Esophagus squamous epithelium (tissue), 4 donors: ENCODE measurements around a stretch of chr3.

- PRO-cap: unidirectional peak, minus-strand start at chr3:45920726
- RAMPAGE, long total RNA, 4 experiments: no peak in any of the 4 experiments
Observed at GRCh38 chr3:45920430-45920803, 22.8 kb upstream of the CXCR6 start.

- PRO-cap: no peak
- RAMPAGE, long total RNA, 4 experiments: no peak in any of the 4 experiments
Observed at GRCh38 chr3:46090053-46090735, 62.9 kb upstream of the XCR1 start.

- PRO-cap: no peak
- RAMPAGE, long total RNA, 4 experiments: no peak in any of the 4 experiments
Observed at GRCh38 chr3:46092734-46093121, 65.4 kb upstream of the XCR1 start.

DNA sequence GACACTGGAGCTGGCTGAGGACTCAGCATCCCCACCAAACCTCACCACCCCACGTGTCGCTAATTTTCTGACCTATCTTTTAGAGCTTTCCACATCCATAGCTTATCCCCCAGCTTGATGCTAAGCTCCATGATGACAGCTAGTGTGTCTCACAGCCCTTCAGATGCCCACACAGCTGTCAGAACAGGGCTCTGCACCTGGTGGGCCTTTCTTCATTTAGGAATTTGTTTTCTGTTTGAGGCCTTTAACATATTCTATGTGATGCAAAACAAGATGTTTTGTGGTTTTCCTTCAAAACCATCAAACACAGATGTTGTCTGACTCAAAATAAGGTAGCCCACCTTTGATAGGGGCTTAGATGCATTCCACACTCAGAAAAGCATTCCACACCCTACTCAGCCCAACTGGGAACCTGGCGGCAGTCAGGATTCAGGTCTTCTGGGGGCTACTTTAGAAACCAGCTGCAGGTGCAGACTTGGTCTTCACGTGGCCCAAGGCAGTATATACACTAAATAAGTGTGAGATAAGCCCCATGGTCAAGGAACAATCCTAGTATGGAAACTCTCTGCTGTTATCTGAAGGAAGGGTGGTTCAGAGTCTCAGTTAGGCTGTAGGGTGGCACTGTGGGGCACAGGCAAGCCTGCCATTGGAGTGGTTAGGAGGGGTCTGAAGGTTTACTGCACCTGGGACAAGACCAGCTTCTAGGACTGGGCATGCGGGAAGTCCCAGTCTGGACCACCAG is 20.2 kb downstream of the LRRC2 start:
- PRO-cap: no peak
- RAMPAGE, long total RNA, 4 experiments: no peak in any of the 4 experiments

- PRO-cap: no peak
- RAMPAGE, long total RNA, 4 experiments: no peak in any of the 4 experiments
Observed at GRCh38 chr3:46578814-46579497, 1.4 kb downstream of the TDGF1 start.

DNA sequence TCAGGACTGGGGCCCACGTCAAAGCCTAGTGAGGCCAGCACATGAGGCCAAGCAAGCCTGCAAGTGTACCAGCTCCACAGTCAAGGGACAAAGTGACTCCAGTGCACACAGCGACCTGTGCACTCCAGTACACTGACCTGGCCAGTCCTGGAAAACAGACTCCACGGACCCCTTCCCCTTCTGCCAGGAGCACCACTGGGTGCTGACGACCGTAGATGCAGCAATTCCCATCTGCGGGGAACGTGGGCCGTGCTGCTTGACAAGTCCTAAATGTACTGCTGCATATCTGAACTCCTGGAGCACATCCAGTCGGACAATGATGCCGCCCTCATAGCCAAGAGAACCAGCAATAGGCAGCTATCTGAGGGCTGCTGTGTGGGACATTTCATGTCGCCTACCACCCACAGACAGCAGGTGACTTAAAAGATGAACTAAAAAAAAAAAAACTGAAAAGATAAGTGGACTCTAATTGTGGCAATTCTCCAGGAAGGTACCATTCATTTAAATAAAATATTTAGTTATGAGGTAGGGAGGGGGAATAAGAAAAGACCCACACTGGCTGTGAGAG is 28.6 kb downstream of the ALS2CL start:
- PRO-cap: no peak
- RAMPAGE, long total RNA, 4 experiments: no peak in any of the 4 experiments

- PRO-cap: no peak
- RAMPAGE, long total RNA, 4 experiments: no peak in any of the 4 experiments
Observed at GRCh38 chr3:46893429-46894135, 16.1 kb downstream of the PTH1R start.

GRCh38 chr3:46909340-46909875 is 31.9 kb downstream of the PTH1R start:
- PRO-cap: no peak
- RAMPAGE, long total RNA, 4 experiments: no peak in any of the 4 experiments

- PRO-cap: no peak
- RAMPAGE, long total RNA, 4 experiments: no peak in any of the 4 experiments
Observed at GRCh38 chr3:46917625-46918518, 40.4 kb downstream of the PTH1R start.

DNA sequence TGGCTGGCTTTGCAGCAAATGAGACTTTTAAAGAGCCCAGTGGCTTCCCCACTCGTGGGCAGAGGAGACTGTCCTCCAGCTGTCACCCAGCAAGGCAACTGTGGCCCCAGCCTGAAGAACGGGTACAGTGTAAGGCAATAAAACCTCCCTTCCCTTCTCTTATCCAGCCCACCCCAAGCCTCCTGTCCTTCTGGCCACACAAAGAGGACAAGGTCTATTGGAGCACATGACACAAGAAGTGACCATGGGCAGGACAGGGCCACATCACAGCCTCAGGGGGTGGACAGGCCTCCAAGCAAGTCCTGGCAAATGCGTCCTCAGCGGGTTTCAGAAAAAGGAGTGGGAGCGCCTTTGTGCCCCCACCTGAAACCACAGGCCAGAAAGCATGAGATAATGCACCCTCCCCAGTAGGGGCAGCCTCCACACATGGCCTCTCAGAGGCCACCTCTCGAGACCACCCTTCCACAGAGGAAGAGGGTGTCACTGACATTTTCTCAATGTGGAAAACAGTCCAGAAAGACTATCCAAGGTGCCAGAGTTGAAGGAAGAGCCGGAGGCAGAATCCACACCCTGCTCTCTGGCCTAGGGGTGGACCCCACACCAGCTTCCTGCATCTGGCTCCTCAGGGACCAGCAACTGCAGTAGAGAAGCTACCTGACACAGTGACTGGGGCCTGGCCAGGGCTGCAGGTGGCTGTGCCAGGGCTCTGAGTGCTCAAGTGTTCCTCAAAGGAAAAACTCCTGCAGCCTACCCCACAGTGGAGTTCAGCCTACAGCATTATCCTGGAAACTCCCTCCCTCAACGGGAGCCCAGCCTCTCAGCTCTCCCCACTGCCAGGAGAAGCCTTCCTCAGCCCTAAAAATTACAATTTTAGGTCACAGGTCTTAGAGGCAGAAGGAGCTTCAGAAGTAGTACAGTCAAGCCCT is 43.9 kb downstream of the CCDC12 start:
- PRO-cap: unidirectional peak, plus-strand start at position 662 of the sequence
- RAMPAGE, long total RNA, 4 experiments: no peak in any of the 4 experiments

- PRO-cap: no peak
- RAMPAGE, long total RNA, 4 experiments: no peak in any of the 4 experiments
Observed at GRCh38 chr3:46959032-46959756, 17.4 kb downstream of the CCDC12 start.

GRCh38 chr3:46959804-46960872 is 16.4 kb downstream of the CCDC12 start:
- PRO-cap: no peak
- RAMPAGE, long total RNA, 4 experiments: no peak in any of the 4 experiments

DNA sequence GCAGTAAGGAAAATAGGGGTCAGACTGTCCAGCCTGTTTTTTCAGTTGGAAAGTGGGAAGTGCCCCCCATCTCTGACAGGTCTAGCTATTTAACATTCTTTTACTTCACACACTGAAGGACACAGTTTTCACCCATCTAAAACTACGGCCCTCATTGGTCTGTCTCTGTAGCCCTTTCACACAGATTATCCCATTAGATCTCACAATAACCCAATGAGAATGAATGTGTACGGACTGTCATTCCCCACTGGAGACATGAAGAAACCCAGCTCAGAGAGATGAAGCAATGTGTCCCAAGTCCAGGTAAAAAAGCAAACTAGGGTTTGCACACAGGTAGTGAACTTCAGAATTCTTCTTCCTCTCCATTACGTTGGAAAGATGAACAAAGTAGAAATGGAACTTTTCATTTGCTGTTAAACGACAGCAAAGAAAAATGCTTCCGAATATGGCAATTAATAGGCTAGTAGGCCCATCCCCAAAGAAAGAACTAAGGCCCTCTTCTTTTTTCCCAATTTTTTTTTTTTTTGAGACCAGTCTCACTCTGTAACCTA is 1.8 kb downstream of the CCDC12 start:
- PRO-cap: no peak
- RAMPAGE, long total RNA, 4 experiments: no peak in any of the 4 experiments

GRCh38 chr3:46987668-46988536 is 8.4 kb downstream of the NBEAL2 start:
- PRO-cap: bidirectional peak, plus-strand start at chr3:46987832, minus-strand start at chr3:46987745
- RAMPAGE, long total RNA, 4 experiments: no peak in any of the 4 experiments

- PRO-cap: no peak
- RAMPAGE, long total RNA, 4 experiments: no peak in any of the 4 experiments
Observed at GRCh38 chr3:47016433-47017581, 37.3 kb downstream of the NBEAL2 start.

DNA sequence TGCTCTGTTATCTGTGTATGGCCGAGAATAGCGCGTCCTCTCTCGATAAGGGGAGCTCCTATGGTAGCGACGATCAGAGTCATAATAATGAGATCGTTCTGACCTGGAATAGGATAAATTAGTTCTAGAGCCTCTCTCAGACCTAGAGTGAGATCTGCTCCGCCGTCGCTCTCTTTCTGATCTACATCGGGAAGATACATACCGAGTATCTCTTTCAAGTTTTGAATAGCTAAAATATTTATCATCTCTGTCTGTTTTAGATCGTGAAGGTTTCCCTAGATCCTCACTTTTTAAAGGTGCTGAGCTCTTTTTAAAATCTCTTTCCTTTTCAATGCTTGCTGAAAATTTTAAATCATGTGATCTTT is 40.7 kb downstream of the SETD2 start:
- PRO-cap: no peak
- RAMPAGE, long total RNA, 4 experiments: no peak in any of the 4 experiments

DNA sequence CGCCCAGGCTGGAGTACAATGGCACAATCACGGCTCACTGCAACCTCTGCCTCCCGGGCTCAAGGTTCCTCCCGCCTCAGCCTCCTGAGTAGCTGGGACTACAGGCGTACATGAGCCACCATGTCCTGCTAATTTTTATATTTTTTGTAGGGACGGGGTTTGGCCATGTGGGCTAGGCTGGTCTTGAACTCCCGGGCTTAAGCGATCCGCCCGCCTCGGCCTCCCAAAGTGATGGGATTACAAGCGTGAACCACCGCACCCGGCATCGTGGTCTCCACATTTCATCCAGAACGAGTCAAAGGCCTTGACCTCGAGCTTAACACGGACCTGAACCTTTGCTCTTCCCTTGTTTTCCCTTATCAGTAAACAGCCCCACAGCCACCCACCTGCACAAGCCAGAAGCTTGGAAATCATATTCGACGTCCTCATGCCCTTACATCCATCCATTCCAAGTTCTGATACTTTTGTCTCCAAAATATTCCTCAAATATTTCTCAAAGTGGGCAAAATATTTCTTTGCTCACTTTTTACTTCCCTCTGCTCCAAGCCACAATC is 1.3 kb upstream of the PTPN23 start:
- PRO-cap: no peak
- RAMPAGE, long total RNA, 4 experiments: no peak in any of the 4 experiments

GRCh38 chr3:47381329-47381801 is 544 bp downstream of the PTPN23 start:
- PRO-cap: bidirectional peak, plus-strand start at chr3:47381614, minus-strand start at chr3:47381424
- RAMPAGE, long total RNA, 4 experiments: start-site peak on the minus strand in 4 of 4 experiments, at chr3:47381423-47381497 at its widest, 14 to 21 reads per replicate

DNA sequence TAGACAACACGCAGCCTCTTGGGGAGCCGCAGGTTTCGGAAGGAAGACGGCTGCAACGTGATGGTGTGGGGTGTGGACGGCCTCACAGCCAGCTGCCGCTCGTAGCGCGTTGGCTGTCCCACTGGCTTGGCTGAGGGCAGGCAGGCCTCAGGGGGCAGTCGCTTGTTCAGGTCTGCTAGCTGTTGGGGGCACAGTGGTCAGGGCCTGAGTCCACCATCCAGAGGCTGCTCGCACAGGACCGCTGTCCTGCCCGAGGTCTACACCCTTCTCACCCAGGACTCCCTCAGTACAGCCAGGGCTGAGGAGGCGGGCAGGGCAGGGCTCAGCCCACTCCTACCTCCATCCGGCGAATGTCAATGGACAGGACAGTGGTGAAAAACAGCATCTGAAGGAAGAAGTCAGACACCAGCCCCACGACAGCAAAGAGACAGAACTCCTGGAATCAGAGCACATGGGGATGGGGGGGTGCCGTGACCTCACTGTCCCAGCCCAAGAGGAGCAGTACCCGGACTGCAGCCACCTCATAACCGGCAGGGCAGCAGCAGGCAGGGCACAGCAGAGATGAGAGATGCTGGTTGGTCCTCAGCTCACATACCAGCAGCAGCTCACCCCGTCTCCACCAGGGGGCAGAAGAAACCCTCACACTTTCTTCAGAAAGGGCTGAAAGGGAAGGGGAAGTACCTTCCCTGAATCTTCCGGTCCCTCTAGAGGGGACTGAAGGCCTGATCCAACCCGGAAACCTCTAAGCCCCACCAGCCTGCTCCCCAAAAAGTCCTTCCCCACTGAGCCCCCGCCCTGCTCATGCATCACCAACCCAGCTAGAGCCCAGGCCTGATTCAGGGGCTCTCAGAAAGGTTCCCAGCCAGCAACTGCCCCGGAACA is 40.0 kb downstream of the PTPN23 start:
- PRO-cap: no peak
- RAMPAGE, long total RNA, 4 experiments: no peak in any of the 4 experiments

GRCh38 chr3:47422030-47422364 is 41.2 kb downstream of the PTPN23 start:
- PRO-cap: no peak
- RAMPAGE, long total RNA, 4 experiments: no peak in any of the 4 experiments